A673 (cell line): ENCODE measurements around a stretch of chr5.

- PRO-cap: no peak
Measured at GRCh38 chr5:58317133-58317655, 142.7 kb downstream of the PLK2 start.

DNA sequence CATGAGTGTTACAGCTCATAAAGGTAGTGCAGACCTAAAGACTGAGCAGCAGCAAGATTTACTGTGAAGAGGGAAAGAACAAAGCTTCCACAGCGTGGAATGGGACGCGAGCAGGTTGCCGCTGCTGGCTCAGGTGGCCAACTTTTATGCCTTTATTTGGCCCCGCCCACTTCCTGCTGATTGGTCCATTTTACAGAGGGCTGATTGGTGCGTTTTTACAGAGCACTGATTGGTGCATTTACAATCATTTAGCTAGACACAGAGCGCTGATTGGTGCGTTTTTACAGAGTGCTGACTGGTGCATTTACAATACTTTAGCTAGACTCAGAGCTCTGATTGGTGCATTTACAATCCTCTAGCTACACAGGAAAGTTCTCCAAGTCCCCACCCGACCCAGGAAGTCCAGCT lies 13.8 kb downstream of the PLK2 start:
- PRO-cap: unidirectional peak, minus-strand start at position 120 of the sequence

DNA sequence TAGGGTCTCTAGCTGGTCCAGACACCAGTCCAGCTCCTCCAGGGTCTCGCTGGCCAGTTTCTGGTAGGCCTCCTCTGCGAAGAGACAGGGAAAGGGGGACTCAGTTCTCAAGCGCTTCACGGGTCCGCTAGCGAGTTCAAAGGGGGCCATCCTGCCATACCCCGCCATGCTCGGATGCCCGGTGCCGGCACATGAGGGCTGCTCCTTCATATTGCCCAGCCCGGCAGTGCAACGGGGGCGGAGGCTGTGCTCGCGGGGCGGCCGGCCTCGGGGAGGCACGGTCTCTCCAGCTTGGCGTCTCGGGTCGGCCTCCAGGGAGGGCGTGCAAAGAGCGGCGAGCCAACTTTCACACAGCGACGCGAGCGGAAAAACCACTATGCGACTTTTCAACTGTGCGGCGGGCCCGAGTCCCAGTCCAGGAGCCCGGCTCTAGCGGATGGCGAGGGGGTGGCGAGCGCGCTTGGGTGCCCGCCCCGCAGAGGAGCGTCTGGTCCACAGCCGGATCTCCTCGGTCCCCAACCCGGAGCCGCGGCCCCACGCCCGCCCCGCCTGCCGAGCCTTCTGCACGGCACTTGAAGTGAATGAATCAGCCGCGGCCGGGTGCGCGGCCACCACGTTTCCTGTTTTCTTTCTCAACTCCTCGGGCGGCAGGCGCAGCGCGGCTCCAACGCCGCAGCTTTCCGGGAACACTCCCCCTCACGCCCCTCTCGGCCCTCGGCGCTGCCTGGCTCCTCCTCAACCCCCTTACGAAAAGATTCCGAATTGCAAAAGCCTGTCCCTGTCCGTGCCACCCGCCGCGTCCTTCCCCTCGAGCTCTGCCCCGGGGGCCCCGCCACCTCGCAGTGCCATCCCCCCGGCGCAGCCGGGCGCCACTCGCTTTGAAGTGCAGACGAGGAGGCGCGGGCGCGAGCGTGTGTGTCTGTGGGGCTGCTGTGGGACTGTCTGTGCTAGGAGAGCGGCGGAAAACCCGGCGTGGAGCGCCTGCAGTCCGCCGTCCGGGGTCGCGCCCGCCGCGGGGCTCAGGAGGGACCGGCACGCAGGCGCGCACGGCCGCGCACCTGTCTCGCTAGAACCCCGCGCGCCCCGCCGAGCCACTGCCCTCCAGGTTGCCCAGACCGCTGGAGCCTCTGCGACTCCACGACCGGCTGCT lies 456.4 kb downstream of the RAB3C start:
- PRO-cap: bidirectional peak, plus-strand start at position 571 of the sequence, minus-strand start at position 639 of the sequence; bidirectional peak, plus-strand start at position 765 of the sequence, minus-strand start at position 691 of the sequence; bidirectional peak, plus-strand start at position 876 of the sequence, minus-strand start at position 880 of the sequence; bidirectional peak, plus-strand start at position 1,008 of the sequence, minus-strand start at position 940 of the sequence

GRCh38 chr5:59087801-59088379 lies 505.0 kb downstream of the RAB3C start:
- PRO-cap: no peak

- PRO-cap: no peak
Measured at GRCh38 chr5:59123283-59123937, 540.5 kb downstream of the RAB3C start.

DNA sequence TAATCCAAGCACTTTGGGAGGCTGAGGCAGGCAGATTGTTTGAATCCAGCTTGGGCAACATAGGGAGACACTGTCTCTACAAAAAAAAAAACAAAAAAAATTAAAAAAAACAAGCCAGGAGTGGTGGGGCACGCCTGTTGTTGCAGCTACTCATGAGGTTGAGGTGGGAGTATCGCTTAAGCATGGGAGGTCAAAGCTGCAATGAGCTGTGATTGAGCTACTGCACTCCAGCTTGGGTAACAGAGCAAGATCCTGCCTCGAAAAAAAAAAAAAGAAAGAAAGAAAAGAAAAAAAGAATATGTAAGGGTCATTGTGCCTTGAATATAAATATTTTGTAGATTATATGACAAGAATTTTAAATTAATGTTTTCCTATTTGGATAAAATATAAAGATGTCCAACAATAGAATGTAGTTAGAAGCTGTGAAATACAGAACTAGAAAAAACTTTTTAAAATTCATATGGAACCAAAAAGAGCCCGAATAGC lies 643.2 kb downstream of the PDE4D start:
- PRO-cap: no peak

DNA sequence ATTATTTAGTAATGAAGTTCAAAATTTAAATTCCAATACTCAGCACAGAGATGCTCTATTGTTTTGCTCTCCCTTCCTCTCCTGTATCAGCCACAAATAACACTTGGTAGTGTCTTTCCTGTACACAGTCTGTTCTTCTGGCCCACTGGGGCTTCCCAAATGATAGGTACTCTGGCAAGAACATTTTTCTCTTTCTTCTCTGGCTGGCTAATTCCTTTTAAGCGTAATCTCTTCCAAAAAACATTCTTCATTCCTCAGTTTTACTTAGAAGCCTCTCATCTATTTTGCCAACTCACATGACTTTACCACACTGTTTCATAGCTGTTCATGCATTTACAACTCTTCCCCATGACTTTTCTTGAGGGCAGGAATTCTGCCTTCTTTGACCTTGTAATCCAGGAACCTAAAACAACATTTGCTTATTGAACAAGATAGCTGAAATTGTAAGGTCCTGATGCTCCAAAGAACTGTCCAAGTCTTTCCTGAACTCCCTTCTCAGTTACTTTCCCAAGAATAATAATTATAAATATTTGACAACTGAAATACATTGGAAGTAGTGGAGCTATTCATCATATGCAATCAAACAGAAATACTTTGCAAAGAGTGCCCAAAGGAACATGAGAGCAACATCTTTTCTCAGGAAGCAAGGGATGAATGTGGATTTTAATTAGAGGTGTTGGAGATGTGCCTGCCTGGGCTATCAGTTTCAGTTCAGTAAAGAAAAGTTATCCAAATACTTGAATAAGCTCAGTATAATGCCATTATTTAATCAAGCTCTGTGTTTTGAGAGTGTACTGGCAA lies 458.0 kb downstream of the PDE4D start:
- PRO-cap: no peak

- PRO-cap: no peak
Measured at GRCh38 chr5:59565292-59566080, 328.0 kb downstream of the PDE4D start.

GRCh38 chr5:59585445-59585862 lies 308.1 kb downstream of the PDE4D start:
- PRO-cap: no peak

DNA sequence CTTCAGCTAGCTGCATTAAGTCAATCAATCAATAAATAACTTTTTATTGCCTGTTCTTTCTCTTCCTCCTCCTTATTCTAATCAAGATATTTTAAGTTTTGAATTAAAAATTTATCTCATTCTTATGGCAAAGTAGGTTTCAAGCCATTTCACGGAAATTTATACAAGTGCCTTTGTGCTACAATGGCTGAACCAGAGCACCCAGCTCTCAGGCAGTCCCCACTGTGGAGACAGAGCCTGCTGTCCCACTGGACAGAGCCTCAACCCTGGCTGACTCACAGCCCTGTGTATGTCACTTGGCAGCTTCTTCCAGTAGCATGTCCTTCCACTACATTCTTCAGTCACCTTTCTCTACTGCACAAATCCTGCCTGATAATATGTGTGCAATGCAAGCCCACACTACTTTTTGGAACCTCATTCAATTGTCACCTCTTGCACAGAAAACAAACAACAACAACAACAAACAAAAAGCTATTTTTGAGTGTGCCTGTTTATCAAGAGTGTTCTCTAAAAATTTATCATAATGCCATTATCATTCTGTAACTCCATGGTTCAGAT lies 253.1 kb downstream of the PDE4D start:
- PRO-cap: no peak

- PRO-cap: no peak
Measured at GRCh38 chr5:60540841-60541612, 158.9 kb downstream of the DEPDC1B start.

- PRO-cap: unidirectional peak, plus-strand start at chr5:60944818
Measured at GRCh38 chr5:60944546-60944888, 353 bp downstream of the ERCC8 start.

GRCh38 chr5:61162739-61163151 lies 477 bp upstream of the SMIM15 start:
- PRO-cap: unidirectional peak, minus-strand start at chr5:61163042

GRCh38 chr5:61346895-61347811 lies 15.1 kb downstream of the ZSWIM6 start:
- PRO-cap: no peak

GRCh38 chr5:61348544-61349195 lies 16.6 kb downstream of the ZSWIM6 start:
- PRO-cap: no peak

DNA sequence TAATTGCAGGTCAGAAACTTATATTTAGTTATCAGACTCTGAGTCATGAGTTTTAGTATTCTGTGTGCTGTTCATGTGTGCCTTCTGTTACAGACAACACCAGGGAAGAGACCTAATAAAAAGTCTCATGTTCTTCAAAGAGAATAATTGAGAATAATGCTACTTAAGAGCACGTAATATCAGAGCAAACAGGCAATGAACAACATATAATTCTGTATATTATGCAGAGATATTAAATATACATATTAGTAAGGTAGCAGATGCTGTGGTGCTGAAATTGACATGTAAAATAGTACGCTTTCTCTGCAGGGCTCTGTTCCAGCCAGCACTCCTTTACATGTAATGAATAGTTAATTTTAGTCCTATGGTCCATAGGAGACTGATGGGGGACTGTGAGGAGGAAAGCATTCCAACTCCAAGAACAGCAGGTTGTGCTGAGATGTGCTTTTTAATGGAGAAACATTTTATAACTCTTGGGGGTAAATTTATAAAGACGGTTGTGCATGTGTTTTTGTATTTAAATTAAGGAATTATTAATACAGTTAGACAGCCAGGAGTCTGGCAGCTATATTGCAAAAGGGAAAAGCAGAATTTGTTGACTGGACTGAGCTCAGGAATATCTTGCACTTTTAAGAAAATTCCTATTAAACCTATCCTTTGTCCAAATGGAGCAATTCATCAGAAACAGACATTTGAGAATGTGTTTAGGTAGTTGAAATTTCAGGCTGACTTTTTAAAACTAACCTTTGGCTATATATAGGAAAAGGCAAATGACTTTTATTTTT lies 106.6 kb downstream of the ZSWIM6 start:
- PRO-cap: no peak

DNA sequence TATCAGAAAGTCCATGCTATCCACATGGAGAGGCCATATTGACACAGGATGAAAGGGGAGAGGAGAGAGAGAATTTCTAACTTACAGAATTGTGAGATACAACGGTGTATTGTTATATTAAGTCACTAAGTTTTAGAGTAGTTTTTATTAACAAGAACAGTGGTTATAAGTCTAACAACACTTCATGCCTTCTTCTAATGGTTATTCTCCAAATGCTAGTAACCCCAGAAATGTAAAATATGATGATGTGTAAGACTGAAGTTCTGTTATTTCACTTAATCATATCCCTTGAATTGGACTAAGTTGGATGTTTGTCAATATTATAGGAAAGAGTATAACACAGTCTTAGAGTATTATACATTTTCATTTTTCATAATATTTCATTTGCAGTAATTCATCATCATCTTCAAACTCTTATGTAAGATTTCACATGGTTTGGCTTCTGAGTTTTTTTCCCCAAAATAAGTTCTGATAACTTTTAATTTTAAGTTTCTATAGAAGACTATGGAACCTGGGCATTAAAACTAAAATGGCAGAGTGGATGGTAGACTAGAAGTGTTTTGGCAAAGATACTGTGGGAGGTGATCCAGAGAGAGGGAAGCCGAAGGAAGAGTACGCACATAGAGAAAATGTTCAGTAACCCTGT lies 176.9 kb downstream of the ZSWIM6 start:
- PRO-cap: no peak

- PRO-cap: no peak
Measured at GRCh38 chr5:61544610-61545398, 212.7 kb downstream of the ZSWIM6 start.

- PRO-cap: no peak
Measured at GRCh38 chr5:61624954-61625519, 293.0 kb downstream of the ZSWIM6 start.

GRCh38 chr5:61637346-61637963 lies 305.4 kb downstream of the ZSWIM6 start:
- PRO-cap: no peak